Fibroblast of the aortic adventitia (primary cell): ENCODE data around the genes SHOX and ASMT.

- CAGE, long polyA plus RNA: no peak
These were observed 262.2 kb upstream of the PLCXD1 start for GRCh38 chrX:19099-19298.

DNA sequence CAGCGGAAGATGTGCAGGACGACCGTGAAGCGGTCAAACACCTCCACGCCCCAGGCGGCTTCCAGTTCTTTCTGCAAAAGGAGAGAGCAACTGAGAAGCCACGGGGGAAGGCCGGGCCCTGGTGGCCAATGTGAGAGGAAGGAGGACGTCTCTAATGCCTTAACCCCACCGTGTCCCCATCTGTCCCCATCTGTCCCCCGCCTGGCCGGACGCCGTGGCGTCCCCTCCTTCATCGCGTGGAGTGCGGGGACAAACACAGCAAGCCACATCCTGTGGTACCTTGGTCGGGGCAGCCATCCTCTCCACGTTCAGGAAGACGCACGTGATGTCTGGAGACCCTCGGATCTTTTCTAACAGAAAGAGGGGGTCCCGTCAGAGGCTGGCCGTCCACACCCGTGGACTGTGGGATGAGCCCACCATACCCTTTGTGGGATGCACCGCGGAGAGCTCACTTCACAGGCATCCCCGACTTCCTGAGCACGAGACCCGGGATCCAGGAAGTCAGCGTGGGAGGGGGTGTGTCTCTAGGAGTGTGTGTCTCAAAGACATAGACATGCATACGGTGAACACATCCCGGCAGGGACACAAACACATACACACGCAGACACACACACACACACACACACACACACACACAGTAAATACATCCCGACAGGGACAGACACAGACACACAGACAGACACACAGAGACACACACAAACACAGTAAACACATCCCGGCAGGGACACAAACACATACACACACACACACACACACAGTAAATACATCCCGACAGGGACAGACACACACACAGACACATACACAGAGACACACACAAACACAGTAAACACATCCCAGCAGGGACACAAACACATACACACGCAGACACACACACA lies 3.4 kb downstream of the GTPBP6 start:
- CAGE, long polyA plus RNA: no peak

DNA sequence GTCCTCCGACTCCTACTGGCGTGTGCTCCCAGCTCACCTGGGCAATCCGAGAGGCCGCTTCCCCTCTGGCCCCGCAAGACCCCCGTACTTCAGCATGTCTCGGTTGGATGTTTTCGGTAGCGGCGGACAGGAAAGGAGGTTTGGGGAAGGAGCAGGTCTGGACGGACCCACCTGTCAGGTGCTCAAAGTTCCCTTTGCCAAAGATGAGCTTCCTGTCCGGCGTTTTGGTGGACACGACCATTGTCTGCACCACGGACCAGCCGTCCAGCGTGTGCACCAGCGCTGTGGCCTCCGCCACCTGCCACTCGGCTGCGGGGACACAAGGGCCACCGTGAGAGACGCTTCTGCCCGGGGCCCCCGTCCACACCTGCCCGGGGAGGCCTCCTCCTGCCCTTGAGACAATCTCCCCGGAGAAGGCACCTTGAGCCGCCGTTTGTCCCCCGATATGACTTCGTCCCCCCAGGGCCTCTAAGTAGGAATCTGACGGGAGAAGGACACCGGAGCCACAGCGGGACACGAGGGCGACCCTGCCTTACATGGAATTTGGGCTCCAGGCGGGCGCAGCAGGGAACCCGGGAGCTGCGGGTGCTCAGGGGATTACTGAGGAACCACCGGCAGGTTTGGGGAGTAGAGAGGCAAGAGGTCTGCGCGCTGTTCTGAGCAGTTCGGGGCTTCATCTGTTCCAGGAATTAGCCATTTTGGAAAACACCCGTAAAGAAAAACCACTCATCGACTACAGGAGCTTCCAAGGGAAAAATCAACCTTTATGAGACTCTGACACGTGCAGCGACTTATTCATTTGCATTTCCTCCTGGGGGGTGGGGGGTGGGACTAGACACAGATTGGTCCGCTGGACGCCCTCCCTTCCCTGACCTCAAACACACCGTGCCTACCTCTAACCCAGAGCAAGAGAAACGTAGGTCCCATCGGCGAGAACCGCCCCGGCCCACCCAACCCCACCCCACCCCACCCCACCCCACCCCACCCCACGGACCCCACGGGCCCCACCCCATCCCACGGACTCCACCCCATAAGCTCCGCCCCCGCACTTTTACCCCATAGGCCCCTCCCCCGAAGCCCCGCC lies 1.5 kb downstream of the GTPBP6 start:
- CAGE, long polyA plus RNA: no peak

- CAGE, long polyA plus RNA: no peak
These were observed 748 bp downstream of the GTPBP6 start for GRCh38 chrX:317827-318268.

DNA sequence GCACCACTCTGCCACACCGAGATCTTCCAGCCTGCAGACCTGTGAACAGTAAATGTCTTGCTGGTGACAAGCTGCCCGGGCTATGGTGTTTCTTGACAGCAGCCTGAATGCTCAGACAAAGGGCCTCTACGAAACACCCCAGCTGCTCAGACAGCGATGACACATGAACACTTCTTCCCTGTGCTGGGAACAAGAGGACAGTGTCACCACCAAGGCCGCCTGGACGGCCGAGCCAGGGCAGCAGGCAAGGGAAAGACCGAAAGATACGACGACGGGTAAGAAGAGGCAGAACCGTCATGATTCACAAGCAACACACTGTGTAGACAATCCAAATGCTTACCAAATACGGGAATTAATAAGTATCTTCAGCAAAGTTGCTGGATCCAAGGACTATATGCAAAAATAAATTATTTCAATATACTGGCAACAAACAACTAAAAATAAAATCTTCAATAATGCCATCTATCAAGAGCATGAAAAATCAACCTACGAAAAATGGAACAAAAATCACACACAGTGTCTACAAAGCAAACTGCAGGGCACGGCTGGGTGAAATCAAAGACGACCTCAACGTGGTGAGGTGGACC lies 30.8 kb upstream of the GTPBP6 start:
- CAGE, long polyA plus RNA: no peak

GRCh38 chrX:357618-358014 lies 29.1 kb downstream of the PPP2R3B start:
- CAGE, long polyA plus RNA: no peak

DNA sequence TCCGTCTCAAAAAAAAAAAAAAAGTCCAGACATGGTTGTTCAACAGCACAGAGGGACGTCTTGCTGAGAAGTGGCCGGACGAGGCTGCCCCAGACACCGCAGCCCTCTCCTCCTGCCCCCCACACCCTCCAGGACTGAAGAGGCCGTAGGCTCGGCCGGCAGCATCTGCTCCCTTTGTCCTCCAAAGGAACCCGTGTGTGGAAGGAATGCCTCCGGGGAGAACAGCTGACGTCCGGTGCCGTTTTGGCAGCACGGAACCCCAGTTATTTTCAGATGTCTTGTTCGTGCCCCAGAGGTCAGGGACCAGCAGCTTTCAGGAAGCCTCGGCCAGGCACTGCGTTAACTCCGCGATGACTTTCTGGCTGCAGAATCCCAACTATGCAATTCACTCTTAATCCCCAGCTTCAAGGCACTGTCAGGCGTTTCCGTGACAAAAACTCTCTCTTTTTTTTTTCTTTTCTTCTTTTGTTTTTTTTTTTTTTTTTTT lies 10.9 kb upstream of the PPP2R3B start:
- CAGE, long polyA plus RNA: no peak

- CAGE, long polyA plus RNA: no peak
These were observed at the start of gene SHOX for GRCh38 chrX:630390-631043. TSS of gene SHOX (plus strand) at chrX:630791.

DNA sequence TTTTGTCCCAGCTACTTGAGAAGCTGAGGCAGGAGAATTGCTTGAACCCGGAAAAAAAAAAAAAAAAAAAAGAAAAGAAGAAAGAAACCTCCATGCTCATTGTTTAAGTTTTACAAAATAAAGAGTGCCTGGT lies 215 bp downstream of the CRLF2 start:
- CAGE, long polyA plus RNA: no peak

DNA sequence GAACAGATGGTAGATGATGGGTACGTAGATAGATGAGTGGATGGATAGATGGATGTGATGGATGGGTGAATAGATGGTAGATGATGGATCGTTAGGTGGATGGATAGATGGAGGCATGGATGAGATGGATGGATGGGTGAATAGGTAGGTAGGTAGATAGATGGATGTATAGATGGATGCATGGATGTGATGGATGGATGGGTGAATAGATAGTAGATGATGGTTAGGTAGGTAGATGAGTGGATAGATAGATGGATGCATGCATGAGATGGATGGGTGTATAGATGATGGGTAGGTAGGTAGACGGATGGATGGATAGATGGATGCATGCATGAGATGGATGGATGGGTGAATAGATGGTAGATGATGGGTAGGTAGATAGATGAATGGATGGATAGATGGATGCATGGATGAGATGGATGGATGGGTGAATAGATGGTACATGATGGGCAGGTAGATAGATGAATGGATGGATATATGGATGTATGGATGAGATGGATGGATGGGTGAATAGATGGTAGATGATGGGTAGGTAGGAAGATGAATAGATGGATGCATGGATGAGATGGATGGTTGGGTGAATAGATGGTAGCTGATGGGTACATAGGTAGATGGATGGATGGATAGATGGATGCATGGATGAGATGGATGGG lies 13.5 kb upstream of the SLC25A6 start:
- CAGE, long polyA plus RNA: no peak

DNA sequence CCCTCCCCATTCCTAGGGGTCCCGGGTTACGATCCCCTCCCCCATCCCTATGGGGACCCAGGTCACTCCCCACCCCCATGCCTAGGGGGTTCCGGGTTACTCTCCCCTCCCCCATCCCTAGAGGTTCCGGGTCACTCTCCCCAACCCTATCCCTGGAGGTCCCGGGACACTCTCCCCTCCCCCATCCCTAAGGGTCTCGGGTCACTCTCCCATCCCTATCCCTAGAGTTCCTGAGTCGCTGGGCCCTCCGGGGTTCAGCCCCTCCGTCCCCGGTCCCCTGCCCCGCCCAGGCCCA lies 317 bp downstream of the ASMTL start:
- CAGE, long polyA plus RNA: no peak

GRCh38 chrX:1467106-1467607 lies 14.4 kb upstream of the ASMTL start:
- CAGE, long polyA plus RNA: no peak

DNA sequence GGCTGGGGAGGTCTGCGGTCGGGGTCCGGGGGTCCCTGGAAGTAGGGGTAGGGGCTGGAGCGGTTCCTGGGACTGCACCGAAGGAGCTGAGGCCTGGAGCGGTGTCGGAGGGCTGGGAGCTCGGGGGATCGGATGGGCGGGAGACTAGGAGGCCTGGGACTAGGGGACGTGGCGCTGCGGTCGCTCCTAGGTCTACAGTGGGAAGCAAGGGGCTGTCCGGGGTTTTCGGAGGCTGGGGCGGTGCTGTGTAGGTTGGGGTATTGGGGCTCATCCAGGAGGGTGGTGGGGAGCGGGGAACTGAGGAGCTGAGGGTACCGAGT lies 515 bp downstream of the AKAP17A start:
- CAGE, long polyA plus RNA: no peak

DNA sequence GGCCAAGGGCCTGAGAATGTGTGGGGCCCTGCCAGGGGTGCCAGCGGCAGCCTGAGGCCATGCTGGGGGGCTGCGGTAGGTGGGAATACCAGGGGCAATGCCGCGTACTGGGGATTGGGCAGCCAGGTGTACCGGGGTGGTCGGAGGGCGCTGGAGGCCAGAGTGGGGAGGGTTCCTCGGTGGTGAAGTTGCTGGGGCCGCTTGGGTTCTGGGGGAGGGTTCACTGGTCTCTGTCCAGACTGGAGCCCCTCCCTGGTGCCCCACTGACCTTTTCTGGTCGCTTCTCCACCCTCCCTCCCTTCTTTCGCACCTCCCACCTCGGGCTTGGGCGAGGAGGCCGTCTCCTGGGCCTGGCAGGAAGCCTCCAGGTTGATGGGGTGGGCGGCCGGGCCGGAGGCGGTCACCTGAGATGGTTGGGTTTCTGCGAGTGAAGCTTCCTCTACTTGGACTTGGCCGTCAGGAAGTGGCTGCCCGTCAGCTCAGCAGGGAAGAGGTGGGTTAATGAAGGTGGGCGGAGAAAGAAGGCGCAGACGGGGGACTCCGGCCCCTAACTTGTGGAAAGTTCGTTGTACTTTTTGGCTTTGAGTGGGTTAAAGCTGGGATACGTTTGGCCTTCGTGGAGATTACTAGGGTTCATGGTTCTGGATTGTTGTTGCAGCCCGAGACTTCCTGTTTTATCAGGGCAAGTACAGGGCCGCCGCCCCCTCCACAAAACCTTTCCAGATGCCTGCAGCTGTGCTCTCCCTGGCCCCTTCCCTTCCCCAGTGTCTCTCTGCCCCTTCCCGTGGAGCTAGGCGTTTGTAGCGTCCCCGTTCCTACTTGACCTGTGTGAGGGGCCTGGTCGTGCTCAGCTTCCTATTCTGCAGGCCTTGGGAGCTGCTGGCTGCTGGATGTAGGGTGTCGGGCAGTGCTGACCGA lies 1.1 kb downstream of the AKAP17A start:
- CAGE, long polyA plus RNA: no peak

DNA sequence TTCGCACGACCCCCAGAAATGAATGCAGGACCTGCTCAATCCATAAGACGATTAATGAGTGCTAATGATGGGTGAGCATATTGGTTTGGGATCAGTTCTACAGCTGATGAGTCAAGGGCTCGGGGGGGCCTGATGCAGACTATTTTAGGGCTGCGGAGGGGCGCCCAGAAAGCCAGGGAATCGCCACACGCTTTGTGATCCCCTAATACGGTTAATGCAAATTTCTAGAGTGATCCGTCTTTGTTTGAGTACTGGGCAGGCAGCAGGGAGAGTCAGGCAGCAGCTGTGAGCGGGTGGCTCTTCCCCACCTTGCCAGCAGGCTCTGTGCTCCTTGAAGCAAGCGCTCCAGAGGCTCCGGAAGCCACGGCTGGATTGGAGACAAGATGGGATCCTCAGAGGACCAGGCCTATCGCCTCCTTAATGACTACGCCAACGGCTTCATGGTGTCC lies at the start of gene ASMT:
Gene ASMT, plus strand, starts transcription at position 243 of the 449 bp plus-strand sequence.
- CAGE, long polyA plus RNA: no peak

DNA sequence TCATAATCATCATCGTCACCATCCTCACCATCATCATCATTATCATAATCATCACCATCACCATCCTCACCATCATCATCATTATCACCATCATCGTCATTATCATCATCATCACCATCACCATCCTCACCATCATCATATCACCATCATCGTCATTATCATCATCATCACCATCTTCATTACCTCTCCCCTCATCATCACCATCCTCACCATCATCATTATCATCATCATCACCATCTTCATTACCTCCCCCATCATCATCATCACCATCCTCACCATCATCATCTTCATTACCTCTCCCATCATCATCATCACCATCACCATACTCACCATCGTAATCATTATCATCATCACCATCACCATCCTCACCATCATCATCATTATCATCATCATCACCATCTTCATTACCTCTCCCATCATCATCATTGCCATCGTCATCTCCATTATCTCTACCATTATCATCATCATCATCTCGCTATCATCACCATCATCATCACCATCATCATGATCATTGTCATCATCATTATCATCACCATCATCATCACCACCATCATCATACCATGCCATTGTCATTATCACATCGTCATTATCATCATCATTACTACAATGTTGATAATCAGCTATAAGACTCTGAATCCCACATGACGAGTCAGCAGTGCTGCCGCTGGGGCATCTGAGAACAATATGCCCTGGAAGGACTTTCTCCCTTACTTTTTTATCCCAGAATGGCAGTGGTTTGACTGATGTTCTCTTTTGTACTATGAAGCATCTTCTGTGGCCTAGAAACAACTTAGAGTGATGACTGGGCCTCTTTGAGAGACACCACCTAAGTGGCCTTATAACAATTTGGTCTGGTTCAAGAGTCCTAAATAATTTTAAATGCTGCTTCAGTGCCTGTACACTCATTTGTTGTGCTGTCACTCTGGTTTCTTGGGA lies 362.8 kb downstream of the DHRSX start:
- CAGE, long polyA plus RNA: no peak

DNA sequence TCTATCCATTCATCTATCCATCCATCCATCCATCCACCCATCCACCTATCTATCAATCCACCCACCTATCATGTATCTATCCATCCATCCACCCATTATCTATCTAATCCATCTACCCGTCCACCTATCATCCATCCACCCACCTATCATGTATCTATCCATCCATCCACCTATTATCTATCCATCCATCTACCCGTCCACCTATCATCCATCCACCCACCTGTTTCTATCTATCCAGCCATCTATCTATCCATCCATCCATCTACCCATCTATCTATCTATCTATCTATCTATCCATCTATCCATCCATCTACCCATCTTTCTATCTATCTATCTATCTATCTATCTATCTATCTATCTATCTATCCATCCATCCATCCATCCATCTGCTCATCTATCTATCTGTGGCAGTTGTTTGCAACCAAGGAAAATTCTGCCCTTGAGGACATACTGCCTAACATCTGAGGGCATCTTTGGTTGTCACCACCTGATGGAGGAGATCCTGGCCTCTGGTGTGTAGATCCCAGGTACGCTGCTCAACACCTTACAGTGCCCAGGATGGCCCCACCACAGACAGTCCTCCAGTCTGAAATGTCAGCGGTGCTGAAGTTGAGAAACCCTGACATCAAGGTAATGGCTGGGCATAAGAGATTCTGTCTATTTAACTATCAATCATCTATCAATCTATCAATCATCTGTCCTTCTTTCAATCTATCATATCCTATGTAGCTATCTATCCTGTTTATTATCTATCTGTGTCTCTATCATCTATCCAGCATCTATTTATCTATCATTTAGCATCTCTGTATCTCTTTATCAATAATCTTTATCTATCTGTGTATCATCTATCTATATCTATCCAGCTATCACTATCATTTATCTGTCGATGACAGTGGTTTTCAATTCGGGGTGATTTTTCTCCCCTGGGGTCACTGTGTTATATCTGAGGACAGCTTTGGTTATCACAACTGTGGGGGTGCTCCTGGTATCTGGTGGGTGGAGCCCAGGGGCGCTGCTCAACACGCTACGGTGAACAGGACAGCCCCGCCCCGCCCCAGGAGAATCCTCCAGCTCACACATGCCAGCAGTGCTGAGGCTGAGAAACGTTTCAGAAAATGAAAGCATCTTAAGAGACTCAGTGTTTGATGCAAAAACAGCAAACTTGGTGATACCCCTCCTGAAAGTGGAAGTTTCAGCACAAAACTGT lies 315.8 kb downstream of the DHRSX start:
- CAGE, long polyA plus RNA: no peak

- CAGE, long polyA plus RNA: no peak
These were observed 269.0 kb downstream of the DHRSX start for GRCh38 chrX:2231491-2232424.

DNA sequence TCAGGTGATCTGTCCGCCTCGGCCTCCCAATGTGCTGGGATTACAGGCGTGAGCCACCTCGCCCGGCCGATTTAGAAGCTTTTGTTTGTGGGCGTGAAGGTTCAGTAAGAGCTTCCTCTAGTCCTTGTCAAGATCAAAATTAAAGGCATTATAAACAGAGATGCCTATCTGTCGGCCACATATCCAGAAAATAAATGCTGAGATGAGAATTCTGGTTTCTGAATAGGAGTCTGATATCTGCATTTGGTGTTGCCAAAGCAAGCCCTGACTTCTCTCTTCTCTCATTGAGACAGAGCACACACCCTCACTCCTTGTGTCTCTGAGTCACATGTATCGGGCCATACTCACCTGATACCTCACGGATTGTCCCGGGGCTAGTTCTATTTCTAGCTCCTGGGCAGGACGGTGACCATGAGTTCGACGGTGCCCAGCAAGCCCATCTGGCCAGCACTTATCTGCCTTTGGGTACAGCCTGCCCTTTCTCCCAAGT lies 158.7 kb downstream of the DHRSX start:
- CAGE, long polyA plus RNA: no peak

GRCh38 chrX:2401827-2402483 lies 98.8 kb downstream of the DHRSX start:
- CAGE, long polyA plus RNA: no peak